A172 (cell line): ENCODE measurements around a stretch of chr22.

- RAMPAGE, long total RNA = no peak
Measured at GRCh38 chr22:22810513-22810823, 77.1 kb upstream of the IGLL5 start.

DNA sequence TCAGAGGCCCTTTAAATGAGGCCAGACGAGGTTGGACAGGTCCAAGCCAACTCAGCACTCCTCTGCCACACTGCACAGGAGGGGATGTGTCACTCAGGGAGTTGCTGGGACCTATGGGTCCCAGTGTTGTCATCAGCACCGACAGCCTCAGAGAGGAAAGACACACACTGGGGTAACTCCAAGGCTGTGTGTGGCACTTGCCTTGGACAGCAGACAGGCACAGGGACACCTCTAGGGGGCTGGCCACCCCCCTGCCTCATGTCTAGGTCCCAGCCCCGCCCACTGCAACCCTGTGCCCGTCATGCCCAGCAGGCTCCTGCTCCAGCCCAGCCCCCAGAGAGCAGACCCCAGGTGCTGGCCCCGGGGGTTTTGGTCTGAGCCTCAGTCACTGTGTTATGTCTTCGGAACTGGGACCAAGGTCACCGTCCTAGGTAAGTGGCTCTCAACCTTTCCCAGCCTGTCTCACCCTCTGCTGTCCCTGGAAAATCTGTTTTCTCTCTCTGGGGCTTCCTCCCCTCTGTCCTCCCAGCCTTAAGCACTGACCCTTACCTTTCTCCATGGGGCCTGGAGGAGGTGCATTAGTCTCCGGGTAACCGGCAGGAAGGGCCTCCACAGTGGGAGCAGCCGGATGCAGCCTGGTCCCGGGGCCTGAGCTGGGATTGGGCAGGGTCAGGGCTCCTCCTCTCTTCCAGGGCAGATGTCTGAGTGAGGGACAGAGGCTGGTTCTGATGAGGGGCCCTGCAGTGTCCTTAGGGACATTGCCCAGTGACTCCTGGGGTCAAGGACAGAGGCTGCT, 6.0 kb downstream of the IGLL5 start:
- RAMPAGE, long total RNA = no peak

DNA sequence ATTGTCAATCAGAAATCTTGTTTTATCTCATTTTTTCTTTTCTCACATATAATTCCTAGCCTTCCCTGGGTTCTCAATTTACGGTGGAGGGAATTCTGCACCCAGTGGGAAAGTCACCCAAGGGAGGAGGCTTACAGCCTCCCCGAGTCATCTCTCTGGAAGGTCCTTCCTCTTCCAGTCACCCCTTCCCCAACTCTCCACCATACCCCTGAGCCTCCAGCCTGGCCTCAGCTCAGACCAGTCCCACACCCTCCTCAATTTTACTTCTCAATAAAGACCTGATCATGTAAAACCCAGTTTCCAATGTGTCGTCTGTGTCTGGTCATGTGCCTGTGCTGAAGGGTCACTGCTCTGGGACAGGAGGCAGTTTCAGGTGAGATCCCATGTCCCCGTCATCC, 19.2 kb downstream of the IGLL5 start:
- RAMPAGE, long total RNA = no peak

- RAMPAGE, long total RNA = no peak
Measured at GRCh38 chr22:22910784-22911100, 23.1 kb downstream of the IGLL5 start.

DNA sequence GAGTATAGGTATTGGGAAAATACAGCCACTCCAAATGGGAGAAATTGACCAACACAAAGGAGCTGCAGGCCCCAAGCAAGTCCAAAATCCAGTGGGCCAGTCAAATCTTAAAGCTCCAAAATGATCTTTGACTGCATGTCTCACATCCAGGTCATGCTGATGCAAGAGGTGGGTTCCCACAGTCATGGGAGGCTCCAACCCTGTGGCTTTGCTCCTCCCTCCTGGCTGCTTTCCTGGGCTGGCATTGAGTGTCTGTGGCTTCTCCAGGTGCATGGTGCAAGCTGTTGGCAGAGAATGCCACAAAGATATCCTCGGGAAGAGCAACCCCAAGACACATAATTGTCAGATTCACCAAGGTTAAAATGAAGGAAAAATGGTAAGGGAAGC, 80.7 kb downstream of the IGLL5 start:
- RAMPAGE, long total RNA = no peak

- RAMPAGE, long total RNA = no peak
Measured at GRCh38 chr22:23179816-23180300, 451 bp upstream of the BCR start.

GRCh38 chr22:23192078-23192607, 11.8 kb downstream of the BCR start:
- RAMPAGE, long total RNA = no peak

- RAMPAGE, long total RNA = no peak
Measured at GRCh38 chr22:23197663-23198629, 17.6 kb downstream of the BCR start.

GRCh38 chr22:23204808-23205430, 24.6 kb downstream of the BCR start:
- RAMPAGE, long total RNA = no peak

GRCh38 chr22:23251413-23252088, 71.2 kb downstream of the BCR start:
- RAMPAGE, long total RNA = no peak

GRCh38 chr22:23270003-23270514, 89.8 kb downstream of the BCR start:
- RAMPAGE, long total RNA = no peak

GRCh38 chr22:23273389-23273990, 93.2 kb downstream of the BCR start:
- RAMPAGE, long total RNA = no peak

DNA sequence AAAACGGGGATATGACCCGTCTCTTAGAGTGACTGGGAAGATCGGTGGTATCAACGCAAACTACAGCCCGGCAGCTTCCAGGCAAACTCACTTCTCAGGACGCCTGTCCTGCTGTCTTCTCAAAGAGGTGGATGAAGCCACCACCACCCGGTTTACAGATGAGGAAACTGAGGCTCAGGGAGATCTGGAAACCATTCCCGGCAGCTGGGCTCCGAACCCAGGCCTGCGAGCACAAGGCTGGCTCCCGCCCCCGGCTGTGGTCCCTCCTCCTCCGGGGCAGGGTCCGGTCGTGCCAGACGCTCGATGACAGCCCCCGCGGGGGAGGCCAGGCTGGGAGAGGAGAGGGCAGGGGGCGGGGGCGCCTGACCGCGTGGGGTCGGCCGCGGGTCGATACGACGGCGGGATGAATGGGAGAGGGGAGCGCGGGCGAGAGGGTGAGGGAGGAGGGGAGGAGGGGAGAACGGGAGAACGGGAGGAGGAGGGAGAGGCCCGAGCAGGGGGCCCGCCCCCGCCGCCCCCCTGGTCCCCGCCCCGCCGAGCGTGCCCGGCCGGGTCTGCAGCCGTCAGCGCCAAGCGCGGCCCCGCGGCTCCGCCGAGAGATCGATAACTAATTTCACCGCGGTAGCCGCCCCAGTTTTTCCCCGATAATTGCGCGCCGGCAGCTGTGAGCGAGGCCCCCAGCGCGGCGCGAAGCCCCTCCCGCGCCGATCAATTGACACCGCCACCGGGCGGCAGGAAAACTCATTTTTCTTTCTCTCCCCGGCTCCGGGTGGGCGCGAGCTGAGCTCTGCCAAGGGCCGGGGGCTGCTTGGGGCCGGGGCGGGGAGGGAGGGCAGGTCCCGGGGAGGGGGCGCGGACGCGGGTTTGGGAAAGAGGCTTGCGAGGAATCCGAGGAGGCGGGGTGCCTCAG, 13.9 kb downstream of the IGLL1 start:
- RAMPAGE, long total RNA = no peak

DNA sequence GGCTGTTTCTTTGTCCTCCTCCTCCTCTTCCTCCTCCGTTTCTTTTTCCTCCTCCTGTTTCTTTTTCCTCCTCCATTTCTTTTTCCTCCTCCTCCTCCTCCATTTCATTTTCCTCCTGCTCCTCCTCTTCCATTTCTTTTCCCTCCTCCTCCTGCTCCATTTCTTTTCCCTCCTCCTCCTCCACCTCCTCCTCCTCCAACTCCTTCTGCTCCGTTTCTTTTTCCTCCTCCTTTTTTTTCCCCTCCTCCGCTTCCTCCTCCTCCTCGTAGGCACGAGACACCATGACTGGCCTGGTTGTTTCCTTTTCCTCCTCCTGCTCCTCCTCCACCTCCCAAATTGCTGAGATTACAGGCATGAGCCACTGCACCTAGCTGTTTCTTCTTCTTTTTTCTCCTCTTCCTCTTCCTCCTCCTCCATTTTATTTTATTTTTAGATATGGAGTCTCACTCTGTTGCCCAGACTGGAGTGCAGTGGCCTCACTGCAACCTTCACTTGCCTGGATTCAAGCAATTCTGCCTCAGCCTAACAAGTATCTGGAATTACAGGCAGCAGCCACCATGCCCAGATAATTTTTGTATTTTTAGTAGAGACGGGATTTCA, 25.7 kb upstream of the DRICH1 start:
- RAMPAGE, long total RNA = no peak

DNA sequence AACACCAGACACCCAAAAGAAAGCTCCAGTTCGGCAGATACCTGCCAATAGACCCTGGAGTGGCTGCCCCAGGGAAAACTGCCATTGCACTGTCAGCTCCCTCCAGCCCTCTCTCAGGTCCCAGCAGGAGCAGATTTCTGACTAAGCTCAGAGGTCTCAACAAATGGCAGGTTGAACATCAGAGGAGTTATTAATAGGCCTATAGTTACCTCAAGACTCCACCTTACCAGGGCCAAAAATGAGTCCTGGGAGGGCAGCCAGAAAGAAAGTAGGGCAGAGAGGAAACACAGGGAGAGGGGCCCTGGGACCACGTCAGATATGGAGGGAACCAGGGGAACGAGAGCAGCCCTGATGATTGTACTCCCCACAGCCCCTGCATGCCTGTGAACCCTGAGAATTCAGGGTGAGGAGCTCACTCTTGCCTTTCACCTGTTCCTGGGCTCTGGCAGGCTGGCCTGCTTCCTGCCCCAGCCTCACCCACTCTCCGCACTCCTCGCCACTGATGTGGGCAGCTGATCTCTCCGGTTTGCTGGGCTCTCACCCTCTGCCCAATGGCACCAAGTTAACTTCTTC, 4.3 kb upstream of the RGL4 start:
- RAMPAGE, long total RNA = no peak

DNA sequence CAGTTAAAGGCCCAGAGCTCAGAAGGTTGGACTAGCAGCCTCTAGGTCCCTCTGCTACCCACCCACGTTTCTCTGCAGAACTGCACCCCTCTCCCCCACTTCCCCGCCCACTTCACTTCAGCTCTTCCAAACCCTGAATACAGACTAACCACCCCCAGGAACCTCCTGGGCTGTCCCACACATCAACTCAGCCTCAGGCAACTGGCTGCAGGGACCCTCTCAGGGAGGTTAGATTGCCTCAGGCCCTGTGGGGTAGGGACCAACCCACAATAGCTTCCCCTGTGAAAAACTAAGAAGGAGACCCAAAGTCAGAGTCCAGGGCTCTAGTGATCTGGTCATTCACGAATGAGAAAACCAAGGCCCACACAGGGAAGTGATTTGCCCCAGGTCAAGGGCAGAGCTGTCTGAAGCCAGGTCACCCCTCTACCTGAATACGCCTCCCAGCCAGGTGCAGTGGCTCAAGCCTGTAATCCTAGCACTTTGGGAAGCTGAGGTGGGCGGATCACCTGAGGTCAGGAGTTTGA, 703 bp downstream of the VPREB3 start:
- RAMPAGE, long total RNA = no peak

DNA sequence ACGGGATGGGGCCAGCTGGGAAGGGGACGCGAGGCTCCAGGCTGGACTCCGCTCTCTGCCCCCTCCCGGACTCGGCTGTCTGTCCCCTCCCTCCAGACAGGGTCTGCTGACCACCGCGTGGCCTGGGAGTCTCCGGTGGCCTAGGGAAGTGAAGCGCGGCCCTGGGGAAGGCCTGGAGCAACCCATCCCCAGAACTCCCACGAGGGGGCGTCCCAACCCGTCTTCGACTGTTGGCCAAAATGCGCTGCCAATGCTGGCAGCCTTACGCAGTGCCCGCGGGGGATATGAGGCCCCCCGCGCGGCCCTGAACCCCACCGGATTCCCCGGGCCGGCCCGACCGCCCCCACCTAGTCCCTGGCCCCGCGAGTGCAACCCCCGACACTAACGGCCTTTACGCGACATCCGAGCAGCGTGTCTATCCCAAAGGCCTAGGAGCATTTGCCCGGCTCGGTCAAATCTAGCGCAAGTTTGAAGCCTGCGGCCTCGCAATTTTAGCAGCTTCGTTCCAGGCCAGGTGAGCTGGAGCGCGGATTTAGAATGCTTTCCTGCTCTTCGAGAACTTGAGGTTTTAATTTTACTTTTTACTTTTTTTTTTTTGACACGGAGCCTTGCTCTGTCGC, 618 bp upstream of the CHCHD10 start:
- RAMPAGE, long total RNA = no peak

- RAMPAGE, long total RNA = no peak
Measured at GRCh38 chr22:23816537-23817049, 22.2 kb downstream of the DERL3 start.

DNA sequence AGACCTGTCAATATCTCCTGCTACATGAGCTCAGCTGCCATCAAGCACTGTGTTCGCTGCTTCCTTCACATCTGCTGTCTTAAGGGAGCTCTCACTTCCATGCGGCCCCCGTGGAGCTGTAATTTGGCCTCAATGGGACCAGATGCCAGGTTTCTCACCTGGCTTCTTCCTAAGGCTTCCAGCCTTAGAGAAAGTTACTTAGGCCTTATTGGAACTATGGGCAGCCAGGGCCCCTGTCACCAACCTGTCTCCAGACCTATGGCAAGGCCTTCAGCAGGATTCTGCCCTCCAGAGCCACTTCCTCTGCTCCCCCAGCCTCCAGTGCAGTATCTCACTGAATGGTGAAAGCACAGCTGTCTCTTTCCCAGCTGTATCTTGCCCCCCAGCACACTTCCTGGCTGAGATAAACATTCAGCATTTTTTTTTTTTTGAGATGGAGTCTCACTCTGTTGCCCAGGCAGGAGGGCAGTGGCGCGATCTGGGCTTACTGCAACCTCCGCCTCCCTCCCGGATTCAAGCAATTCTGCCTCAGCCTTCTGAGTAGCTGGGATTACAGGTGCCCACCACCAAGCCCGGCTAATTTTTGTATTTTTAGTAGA, 1.5 kb downstream of the SLC2A11 start:
- RAMPAGE, long total RNA = no peak

DNA sequence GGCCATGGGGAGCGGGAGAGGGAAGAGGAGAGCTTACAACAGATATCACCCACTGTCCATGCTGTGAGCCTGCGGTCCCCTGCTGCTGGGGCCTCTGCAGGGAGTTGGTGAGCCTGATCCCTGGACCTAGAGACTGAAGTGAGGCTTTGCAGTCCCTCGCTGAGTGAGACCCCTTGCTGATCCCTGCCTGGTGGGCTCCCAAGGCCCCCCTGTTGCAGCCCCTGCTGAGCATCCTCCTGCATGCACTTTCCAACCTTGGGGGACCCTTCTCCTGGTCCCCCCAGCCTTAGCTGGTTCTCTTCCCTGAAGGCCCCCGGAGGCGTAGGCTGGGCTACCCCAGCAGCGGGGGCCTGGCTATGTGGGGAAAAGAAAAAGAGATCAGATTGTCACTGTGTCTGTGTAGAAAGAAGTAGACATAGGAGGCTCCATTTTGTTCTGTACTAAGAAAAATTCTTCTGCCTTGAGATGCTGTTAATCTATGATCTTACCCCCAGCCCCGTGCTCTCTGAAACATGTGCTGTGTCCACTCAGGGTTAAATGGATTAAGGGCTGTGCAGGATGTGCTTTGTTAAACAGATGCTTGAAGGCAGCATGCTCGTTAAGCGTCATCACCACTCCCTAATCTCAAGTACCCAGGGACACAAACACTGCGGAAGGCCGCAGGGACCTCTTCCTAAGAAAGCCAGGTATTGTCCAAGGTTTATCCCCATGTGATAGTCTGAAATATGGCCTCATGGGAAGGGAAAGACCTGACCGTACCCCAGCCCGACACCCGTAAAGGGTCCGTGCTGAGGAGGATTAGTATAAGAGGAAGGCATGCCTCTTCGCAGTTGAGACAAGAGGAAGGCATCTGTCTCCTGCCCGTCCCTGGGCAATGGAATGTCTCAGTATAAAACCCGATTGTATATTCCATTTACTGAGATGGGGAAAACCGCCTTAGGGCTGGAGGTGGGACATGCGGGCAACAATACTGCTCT, 12.8 kb downstream of the MIF start:
- RAMPAGE, long total RNA = no peak